Adrenal gland (tissue), 7 donors: ENCODE measurements around a stretch of chr9.

GRCh38 chr9:129742890-129743469 is 9.9 kb downstream of the PTGES start:
- PRO-cap, 3 experiments = no peak in any of the 3 experiments
- RAMPAGE, long total RNA, 4 experiments = no peak in any of the 4 experiments
- RRBS = no CpG with 5 or more reads among the region's 13 CpGs

DNA sequence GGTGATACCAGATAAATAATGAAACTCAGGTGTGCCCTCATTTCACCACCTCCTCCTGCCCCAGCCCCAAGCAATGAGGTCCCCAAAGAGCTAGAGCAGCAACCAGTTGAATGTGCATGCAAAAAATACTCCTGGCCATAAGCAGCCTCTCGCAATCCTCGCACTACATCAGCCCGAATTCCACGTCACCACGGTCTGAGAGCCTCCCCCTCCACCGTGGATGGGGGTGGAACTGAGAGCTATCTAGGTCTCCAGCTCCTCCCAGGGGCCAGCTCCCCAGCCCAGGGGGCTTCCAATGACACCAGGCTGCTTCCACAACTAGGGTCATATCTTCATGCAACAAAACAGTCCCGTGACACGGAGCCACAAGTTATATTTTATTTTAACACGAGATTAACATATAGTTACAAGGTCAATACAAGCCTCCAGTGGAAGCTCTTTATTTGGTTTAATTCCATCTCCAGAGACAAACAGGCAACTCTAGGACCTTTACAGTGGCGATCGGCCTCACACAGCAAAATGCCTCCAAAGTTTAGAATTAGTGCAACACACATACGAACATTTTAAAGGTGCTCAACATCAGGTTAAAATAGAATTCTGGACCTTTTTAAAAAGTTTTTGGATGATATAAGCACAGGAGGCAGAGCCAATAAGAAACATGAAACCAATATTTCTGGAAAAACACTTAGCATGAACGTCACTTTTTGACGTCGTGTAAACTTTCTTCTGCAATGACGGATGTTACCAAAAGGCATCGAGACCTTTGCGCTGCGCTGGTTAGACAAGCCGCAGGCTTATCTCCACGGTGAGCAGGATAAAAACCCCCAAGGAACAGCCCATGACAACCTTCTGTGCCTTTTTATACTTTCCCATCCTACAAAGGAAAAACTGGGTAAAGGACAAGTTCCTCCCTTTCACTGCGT is 51.8 kb downstream of the USP20 start:
- PRO-cap, 3 experiments = no peak in any of the 3 experiments
- RAMPAGE, long total RNA, 4 experiments = no peak in any of the 4 experiments
- RRBS = no CpG with 5 or more reads among the region's 22 CpGs

DNA sequence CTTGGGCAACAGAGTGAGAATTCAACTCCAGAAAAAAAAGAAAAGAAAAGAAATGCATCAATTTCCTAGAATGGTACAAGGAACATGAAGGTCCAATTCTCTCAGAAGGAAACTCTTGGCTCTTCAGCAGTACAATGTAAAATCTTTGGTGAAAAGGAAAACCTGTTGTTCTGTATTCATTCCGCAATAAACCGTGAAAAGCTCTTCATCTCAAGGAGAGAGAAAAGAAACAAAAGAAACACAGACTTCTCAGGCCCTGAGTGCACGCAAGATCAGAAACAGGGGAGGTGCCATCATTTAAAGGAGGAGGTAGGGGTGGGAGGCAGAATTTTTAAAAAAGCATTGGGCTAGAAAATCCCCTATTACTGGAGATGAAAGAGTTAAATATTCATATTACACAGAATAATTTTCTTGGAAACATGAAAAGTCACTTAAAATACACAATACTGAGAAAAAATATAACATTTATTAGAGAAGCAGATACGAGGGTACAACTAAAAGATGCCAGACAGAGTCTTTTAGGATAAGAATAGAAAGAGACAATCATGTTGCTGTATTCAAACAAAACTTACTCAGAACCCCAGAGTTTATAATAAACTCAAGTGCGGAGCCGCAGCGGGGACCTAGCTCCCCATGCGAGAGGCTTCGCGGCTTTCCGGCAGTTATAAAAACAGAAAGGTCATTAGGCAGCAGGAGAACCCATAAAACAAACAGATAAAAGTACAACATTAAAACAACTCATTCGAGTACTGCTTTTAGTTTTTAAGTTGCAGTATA is 56.4 kb downstream of the USP20 start:
- PRO-cap, 3 experiments = no peak in any of the 3 experiments
- RAMPAGE, long total RNA, 4 experiments = no peak in any of the 4 experiments
- RRBS = no CpG with 5 or more reads among the region's 12 CpGs

GRCh38 chr9:129894015-129894517 is 58.8 kb downstream of the USP20 start:
- PRO-cap, 3 experiments = no peak in any of the 3 experiments
- RAMPAGE, long total RNA, 4 experiments = no peak in any of the 4 experiments
- RRBS = no CpG with 5 or more reads among the region's 4 CpGs

GRCh38 chr9:129914136-129914558 is 78.9 kb downstream of the USP20 start:
- PRO-cap, 3 experiments = no peak in any of the 3 experiments
- RAMPAGE, long total RNA, 4 experiments = no peak in any of the 4 experiments
- RRBS = no CpG with 5 or more reads among the region's 3 CpGs

- PRO-cap, 3 experiments = no peak in any of the 3 experiments
- RAMPAGE, long total RNA, 4 experiments = no peak in any of the 4 experiments
- RRBS = no CpG with 5 or more reads among the region's 2 CpGs
Measured at GRCh38 chr9:130027995-130028372, 15.0 kb downstream of the FNBP1 start.

GRCh38 chr9:130053190-130053493 is 564 bp upstream of the GPR107 start:
- PRO-cap, 3 experiments = no peak in any of the 3 experiments
- RAMPAGE, long total RNA, 4 experiments = no peak in any of the 4 experiments
- RRBS = no CpG with 5 or more reads among the region's 7 CpGs

- PRO-cap, 3 experiments = peak in 1 of 3 experiments; most common plus-strand start chr9:130193824 (in 1); most common minus-strand start chr9:130193754 (in 1)
- RAMPAGE, long total RNA, 4 experiments = no peak in any of the 4 experiments
- RRBS = no CpG with 5 or more reads among the region's 19 CpGs
Measured at GRCh38 chr9:130193307-130193977, 21.2 kb downstream of the NCS1 start.

DNA sequence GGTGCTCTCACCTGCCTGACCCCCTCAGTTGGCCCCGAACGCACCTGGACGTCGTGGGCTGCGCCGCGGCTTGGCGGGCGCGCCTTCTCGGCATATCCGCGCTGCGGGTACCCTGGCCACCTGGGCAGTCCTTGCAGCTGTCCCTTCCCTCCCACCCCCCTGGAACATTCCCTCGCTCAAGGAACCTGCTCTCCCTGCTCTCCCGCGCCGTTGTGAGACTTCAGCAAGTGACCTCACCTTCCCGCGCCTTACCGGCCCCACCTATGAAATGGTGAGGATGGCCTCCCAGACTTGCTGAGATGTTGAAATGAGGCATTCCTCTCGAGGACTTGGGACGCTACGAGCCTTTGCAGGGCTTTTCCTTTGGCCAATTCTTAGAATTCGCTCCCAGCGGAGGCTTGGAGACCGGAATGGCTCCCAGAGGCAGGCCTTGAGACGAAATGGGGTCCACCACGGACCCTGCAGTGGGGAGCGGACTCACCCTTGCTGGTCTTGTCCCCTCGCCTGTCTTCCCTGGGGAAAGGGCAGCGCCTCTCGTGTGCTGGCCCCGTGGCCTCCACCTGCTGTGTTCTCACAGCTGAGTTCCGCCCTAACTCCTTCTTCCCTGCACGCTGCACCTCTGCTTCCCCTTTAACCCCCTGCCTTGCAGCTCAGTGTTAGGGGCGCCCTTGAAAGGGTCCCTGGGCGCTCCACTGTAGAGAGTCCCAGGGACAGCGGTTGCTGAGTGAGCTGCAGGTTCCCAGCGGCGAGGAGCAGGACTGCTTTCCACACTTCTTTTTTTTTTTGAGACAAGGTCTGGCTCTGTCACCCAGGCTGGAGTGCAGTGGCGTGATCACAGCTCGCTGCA is 842 bp downstream of the HMCN2 start:
- PRO-cap, 3 experiments = peak in 1 of 3 experiments; most common plus-strand start position 394 of the sequence (in 1)
- RAMPAGE, long total RNA, 4 experiments = no peak in any of the 4 experiments
- RRBS = no CpG with 5 or more reads among the region's 43 CpGs

- PRO-cap, 3 experiments = no peak in any of the 3 experiments
- RAMPAGE, long total RNA, 4 experiments = no peak in any of the 4 experiments
- RRBS = 13% methylated on average over 3 of the region's 9 CpGs
Measured at GRCh38 chr9:130444091-130444464, 683 bp upstream of the ASS1 start.

DNA sequence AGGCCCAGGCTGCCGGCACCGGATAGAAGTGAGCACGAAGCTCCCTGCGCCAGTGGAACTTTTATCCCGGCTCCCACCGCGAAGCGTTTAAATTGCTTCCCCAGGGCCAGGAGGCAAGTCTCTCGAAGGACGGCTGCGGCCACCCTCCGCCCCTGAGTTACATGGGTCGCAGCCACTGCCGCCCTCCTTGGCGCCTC is 398 bp upstream of the ASS1 start:
- PRO-cap, 3 experiments = no peak in any of the 3 experiments
- RAMPAGE, long total RNA, 4 experiments = no peak in any of the 4 experiments
- RRBS = 7% methylated on average over 5 of the region's 15 CpGs

GRCh38 chr9:130476007-130476574 is 31.3 kb downstream of the ASS1 start:
- PRO-cap, 3 experiments = no peak in any of the 3 experiments
- RAMPAGE, long total RNA, 4 experiments = no peak in any of the 4 experiments
- RRBS = no CpG with 5 or more reads among the region's 19 CpGs

GRCh38 chr9:130501455-130502015 is 56.8 kb downstream of the ASS1 start:
- PRO-cap, 3 experiments = no peak in any of the 3 experiments
- RAMPAGE, long total RNA, 4 experiments = no peak in any of the 4 experiments
- RRBS = no CpG with 5 or more reads among the region's 11 CpGs

GRCh38 chr9:130599726-130600287 is 20.4 kb downstream of the FUBP3 start:
- PRO-cap, 3 experiments = no peak in any of the 3 experiments
- RAMPAGE, long total RNA, 4 experiments = no peak in any of the 4 experiments
- RRBS = no CpG with 5 or more reads among the region's 6 CpGs

- PRO-cap, 3 experiments = no peak in any of the 3 experiments
- RAMPAGE, long total RNA, 4 experiments = start-site peak on the plus strand in 1 of 4 experiments, at chr9:130617870-130617890 at its widest, 17 reads per replicate
- RRBS = no CpG with 5 or more reads among the region's 6 CpGs
Measured at GRCh38 chr9:130617704-130618140, 38.3 kb downstream of the FUBP3 start.

DNA sequence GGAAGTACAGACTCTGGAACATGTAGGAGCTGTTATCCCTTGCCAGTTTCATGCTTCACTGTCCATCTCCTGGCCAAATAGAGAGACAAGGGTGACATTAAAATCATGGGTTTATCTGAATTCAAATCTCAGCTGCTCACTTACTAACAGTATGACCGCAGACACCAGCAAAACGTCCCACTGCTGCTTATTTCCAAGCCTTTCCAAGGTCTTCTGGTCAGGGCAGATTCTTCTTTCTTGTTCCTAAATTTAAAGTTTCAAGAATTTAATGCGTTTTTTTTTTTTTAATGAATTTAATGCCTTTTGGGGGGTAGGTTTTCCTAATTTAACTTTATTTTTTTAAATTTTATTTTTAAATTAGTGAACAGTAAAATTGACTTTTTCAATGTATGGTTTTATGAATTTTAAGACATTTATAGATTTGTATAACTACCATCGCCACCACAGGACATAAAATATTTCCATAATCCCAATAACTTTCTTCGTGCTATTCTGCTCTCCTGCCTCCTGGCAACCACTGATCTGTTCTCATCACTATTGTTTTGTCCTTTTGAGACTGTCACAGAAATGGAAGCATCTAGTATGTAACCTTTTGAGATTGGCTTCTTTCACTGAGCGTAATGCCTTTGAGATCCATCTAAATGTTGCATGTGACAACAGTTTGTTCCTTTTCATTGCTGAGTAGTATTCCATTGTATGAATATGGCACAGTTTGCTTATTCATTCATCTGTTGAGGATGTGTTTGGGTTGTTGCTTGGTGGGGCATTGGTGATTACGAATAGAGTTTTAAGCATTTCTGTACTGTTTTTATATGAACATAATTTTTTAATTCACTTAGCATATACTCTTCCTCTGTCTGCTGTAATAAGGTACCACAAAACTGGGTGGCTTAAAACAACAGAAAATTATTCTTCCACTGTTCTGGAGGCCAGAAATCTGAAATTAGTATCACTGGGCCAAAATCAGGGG is 52.7 kb downstream of the EXOSC2 start:
- PRO-cap, 3 experiments = peak in 1 of 3 experiments; most common minus-strand start position 60 of the sequence (in 1)
- RAMPAGE, long total RNA, 4 experiments = no peak in any of the 4 experiments
- RRBS = no CpG with 5 or more reads among the region's 7 CpGs

GRCh38 chr9:130755566-130756081 is 62.0 kb downstream of the EXOSC2 start:
- PRO-cap, 3 experiments = peak in 1 of 3 experiments; most common plus-strand start chr9:130755852 (in 1)
- RAMPAGE, long total RNA, 4 experiments = no peak in any of the 4 experiments
- RRBS = no CpG with 5 or more reads among the region's 8 CpGs

- PRO-cap, 3 experiments = peak in 3 of 3 experiments; most common plus-strand start chr9:130781057 (in 2); most common minus-strand start chr9:130780985 (in 2)
- RAMPAGE, long total RNA, 4 experiments = no peak in any of the 4 experiments
- RRBS = no CpG with 5 or more reads among the region's 15 CpGs
Measured at GRCh38 chr9:130780332-130781550, 54.3 kb upstream of the ABL1 start.

DNA sequence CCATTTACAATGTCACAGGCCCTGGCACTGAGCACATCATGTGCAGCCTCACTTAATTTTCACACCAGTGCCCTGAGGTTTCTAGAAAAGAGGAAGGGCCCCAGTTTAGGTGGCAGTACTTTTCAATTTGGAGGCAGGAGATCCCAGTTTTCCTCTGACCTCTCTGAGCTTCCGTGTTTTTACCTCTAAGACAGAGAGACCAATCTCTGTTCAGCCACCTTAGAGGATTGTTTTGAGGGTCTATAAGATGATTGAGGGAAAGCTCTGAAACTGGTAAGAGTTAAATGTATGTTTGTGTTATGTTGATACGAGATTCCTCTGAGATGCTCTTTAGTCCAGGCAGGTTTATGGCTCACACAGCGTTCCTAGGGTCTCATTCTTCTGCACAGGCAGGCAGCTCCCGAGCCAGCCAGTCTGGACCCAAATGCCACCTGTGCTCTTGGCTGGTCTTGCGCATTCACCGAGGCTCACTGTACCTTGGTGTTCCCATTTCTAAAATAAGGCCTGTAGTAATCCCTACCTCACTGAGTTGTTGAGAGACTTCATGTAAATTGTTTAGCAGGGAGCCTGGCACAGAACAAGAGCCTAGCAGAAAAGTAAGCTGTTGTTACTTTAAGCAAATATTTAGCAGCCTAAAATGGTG is 4.6 kb downstream of the ABL1 start:
- PRO-cap, 3 experiments = no peak in any of the 3 experiments
- RAMPAGE, long total RNA, 4 experiments = no peak in any of the 4 experiments
- RRBS = no CpG with 5 or more reads among the region's 6 CpGs

- PRO-cap, 3 experiments = peak in 3 of 3 experiments; most common plus-strand start chr9:130936374 (in 1); most common minus-strand start chr9:130936339 (in 2)
- RAMPAGE, long total RNA, 4 experiments = start-site peak on the minus strand in 4 of 4 experiments, at chr9:130936329-130936412 at its widest, 37 to 68 reads per replicate
- RRBS = no CpG with 5 or more reads among the region's 14 CpGs
Measured at GRCh38 chr9:130936063-130937186, 2.6 kb downstream of the FIBCD1 start.